Tongue (tissue), 2 donors: ENCODE measurements around a stretch of chr4.

- RAMPAGE, long total RNA: no peak
Observed at GRCh38 chr4:189001289-189001790, 862.1 kb downstream of the TRIML1 start.

GRCh38 chr4:189021780-189022149 lies 882.5 kb downstream of the TRIML1 start:
- RAMPAGE, long total RNA: no peak

GRCh38 chr4:189915312-189915654 lies 25.4 kb upstream of the FRG1 start:
- RAMPAGE, long total RNA: no peak

DNA sequence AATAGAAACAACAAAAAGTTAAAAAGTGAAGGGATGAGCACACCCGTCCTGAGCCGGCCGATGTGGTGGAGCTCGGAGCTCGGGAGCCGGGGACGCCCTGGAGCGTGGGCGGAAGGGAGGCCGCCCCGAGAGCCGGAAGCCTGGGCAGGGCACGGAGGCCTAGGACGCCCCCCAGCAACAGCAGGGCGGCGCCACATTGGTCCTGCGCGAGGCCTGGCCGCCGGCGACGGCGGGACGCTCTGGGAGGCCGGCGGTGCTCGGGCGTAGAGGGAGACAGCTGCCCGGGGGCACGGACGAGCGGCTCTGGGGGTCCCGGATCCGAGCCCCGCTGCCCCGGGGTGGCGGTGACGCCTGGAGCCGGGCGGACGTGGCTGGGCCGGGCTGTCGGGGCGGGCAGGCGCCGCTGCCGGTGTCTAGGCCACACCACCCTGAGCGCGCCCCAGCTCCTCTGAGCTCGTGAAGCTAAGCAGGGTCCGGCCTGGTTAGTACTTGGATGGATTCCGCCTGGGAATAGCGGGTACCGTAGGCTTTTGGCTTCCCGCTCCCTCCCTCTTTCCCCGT lies 12.2 kb downstream of the FRG2 start:
- RAMPAGE, long total RNA: no peak